ENCODE data around the gene KCNF1.

- PRO-cap, 5 experiments = peak in 1 of 5 experiments; most common minus-strand start chr2:10405497 (in 1)
- RAMPAGE, long total RNA, 2 experiments = no peak in any of the 2 experiments
- RRBS = no CpG with 5 or more reads among the region's 14 CpGs
Measured at GRCh38 chr2:10405387-10405837, 42.7 kb downstream of the ODC1 start.

- PRO-cap, 5 experiments = no peak in any of the 5 experiments
- RAMPAGE, long total RNA, 2 experiments = no peak in any of the 2 experiments
- RRBS = 96% methylated on average over 10 of the region's 29 CpGs
Measured at GRCh38 chr2:10426594-10427221, 21.4 kb downstream of the ODC1 start.

- PRO-cap, 5 experiments = no peak in any of the 5 experiments
- RAMPAGE, long total RNA, 2 experiments = no peak in any of the 2 experiments
- RRBS = no CpG with 5 or more reads among the region's 3 CpGs
Measured at GRCh38 chr2:10444036-10444385, 4.1 kb downstream of the ODC1 start.

GRCh38 chr2:10446310-10446594 lies 1.9 kb downstream of the ODC1 start:
- PRO-cap, 5 experiments = no peak in any of the 5 experiments
- RAMPAGE, long total RNA, 2 experiments = no peak in any of the 2 experiments
- RRBS = no CpG with 5 or more reads among the region's 9 CpGs

- PRO-cap, 5 experiments = no peak in any of the 5 experiments
- RAMPAGE, long total RNA, 2 experiments = no peak in any of the 2 experiments
- RRBS = no CpG with 5 or more reads among the region's 10 CpGs
Measured at GRCh38 chr2:10450475-10450964, 2.4 kb upstream of the ODC1 start.

- PRO-cap, 5 experiments = no peak in any of the 5 experiments
- RAMPAGE, long total RNA, 2 experiments = no peak in any of the 2 experiments
- RRBS = no CpG with 5 or more reads among the region's 4 CpGs
Measured at GRCh38 chr2:10602172-10602388, 87.7 kb downstream of the NOL10 start.

GRCh38 chr2:10642382-10643261 lies 47.2 kb downstream of the NOL10 start:
- PRO-cap, 5 experiments = no peak in any of the 5 experiments
- RAMPAGE, long total RNA, 2 experiments = no peak in any of the 2 experiments
- RRBS = no CpG with 5 or more reads among the region's 17 CpGs

GRCh38 chr2:10765299-10765791 lies 43.9 kb downstream of the ATP6V1C2 start:
- PRO-cap, 5 experiments = no peak in any of the 5 experiments
- RAMPAGE, long total RNA, 2 experiments = no peak in any of the 2 experiments
- RRBS = no CpG with 5 or more reads among the region's 6 CpGs

DNA sequence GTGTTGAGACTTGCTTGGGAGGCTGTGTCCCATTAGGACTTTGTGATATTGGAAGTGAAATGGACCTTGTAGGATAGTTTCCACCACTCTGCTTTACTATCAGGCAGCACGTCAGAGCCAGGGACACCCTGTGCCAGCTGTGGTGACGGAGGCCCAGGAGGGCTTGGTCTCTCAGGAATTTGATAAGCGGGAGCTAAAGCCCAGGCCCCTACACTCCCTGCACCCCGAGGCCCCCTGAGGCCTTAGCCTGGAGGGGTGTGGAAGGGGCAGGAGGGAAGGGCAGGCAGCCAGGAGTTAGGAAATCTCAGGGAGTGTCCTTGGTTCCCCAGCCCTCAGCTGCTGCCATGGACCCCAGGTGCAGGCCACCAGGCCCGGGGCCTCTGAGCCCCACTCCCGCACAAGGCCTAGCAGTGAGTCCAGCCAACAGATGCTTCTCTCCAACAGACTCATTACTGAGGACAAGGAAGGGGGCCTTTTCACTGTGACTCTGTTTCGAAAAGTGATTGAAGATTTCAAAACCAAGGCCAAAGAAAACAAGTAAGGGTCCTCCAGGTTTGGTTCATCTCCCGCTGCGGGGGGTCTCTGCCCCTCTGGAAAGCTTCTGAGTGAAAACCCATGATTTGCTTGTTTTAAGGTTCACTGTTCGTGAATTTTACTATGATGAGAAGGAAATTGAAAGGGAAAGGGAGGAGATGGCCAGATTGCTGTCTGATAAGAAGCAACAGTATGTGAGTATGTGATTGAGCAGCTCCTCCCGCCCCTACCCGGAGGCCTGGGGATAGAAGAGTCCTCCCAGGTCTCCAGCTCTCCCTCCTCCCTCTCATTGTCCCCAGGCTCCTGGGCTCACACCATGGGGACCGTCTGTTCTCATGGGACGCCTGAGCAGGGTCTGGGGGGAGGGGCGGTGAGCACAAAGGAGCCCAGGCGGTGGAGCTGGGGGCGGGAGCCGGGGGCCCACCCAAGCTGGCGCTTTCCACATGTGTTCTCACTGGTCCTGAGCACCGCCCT lies 37.9 kb downstream of the PDIA6 start:
- PRO-cap, 5 experiments = no peak in any of the 5 experiments
- RAMPAGE, long total RNA, 2 experiments = no peak in any of the 2 experiments
- RRBS = no CpG with 5 or more reads among the region's 20 CpGs

- PRO-cap, 5 experiments = no peak in any of the 5 experiments
- RAMPAGE, long total RNA, 2 experiments = no peak in any of the 2 experiments
- RRBS = no CpG with 5 or more reads among the region's 14 CpGs
Measured at GRCh38 chr2:10868799-10869387, 42.8 kb upstream of the KCNF1 start.

DNA sequence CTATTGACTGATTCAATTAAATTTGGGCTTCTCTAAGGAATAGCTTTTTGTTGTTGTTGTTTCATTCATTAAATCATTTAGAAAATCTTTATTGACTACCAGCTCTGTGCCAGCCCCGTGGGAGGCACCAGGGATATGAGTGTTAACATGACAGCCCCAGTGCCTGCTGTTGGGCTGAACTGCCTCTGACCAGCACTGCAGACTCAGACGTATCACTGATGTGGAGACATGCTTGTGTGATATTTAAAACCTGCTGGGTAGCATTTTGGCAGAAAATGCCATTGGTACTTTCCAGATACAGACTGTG lies 38.6 kb upstream of the KCNF1 start:
- PRO-cap, 5 experiments = no peak in any of the 5 experiments
- RAMPAGE, long total RNA, 2 experiments = no peak in any of the 2 experiments
- RRBS = no CpG with 5 or more reads among the region's 2 CpGs

DNA sequence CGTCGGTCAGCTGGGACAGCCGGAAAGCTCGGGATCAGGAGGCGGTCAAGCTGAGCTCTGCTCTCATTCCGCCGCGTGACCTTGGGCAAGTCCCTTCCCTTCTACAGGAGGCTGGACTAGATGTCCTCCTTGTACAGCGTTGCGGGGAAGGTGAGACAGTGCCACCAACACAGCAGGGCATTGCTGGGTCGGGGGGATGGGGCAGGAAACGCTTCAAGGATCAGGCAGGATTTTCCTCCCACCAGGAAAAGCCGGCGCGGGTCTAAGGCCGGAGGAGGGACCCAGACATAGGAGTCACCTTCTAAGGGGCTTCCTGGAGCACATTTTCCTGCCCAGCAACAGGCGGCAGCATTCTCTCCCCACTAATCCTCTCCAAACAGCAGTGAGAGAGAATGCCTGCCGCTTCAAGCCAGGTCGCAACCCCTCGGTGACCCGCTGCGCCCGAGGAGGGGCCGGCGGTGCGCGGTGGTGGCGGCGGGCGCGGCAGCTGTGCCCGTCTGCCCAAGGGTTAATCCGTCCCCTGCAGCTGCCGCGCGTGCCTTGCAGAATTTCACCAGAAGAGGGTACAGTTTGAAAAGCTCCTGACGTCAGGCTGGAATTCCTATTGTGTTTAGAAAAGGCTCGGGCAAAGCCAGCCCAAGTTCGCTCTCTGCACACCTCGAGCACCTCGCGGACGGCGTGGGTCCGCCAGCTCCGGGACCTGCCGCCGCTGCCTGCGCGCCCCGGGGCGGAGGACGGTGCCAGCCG lies at the start of gene KCNF1:
Gene KCNF1, plus strand, starts transcription at position 602 of the 747 bp plus-strand sequence.
- PRO-cap, 5 experiments = peak in 1 of 5 experiments; most common plus-strand start position 459 of the sequence (in 1)
- RAMPAGE, long total RNA, 2 experiments = no peak in any of the 2 experiments
- RRBS = 2% methylated on average over 4 of the region's 54 CpGs

DNA sequence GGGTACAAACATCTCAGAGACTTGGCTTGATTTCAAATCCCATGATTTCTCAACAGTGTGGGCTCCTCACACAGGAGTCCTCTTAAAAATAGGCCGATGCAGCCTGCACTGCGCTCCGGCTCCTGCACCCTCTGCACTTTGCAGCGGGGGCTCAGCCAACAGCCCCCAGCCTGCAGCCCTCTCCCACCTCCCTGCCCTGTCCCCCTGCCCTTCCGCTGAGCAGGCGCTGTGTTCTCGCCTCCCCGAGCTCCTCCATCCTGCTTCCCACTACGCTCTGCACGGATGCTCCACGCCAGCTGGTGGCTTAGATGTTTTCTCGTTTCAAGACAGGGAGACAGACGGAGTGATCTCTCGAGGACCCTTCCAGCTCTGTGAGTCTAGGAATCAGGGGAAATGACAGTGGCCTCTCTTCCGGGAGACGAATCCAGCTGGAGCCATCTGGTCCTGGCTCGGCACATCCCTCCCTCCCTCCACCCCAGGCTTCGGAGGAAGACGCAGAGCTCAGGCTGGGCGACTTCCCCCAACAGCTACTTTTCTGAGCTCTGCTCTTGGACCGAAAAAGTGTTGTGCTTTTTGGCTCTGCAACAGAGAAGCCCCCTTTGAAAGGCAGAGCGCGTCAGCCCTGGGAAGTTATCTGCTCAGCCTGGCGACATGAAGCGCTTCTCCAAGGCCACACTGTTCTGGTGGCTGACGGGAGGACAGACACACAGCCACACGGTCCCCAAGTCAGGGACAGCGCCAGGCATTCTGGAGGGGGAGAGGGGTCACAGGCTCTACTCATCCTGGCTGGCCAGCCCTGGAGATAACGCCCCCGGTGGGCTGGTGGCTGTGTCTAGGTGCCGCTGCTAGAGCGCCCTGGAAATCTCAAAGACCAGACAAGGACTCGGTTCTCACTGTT lies 71.6 kb downstream of the KCNF1 start:
- PRO-cap, 5 experiments = peak in 1 of 5 experiments; most common plus-strand start position 497 of the sequence (in 1)
- RAMPAGE, long total RNA, 2 experiments = no peak in any of the 2 experiments
- RRBS = 83% methylated on average over 2 of the region's 33 CpGs

DNA sequence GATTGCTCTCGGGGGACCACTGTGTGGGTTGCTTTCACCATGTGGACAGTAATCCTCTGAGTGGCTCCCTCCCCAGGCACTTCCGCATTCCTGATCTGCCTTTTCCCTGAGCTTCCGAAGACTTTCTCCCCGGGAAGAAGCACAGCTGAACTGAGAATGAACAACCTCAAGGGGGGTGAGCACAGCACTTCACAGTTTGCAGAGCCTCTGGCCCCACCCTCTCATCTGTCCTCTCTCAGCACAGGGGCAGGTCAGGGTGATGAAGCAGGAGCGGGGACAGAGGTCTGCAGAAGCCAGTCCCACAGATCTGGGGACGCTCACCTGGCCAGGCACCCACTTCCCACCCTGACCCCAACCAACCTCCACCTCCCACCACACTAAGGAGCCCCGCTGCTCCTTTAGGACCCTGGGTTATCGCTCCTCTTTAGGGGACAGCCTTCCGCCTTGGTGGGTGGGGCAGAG lies 11.3 kb upstream of the C2orf50 start:
- PRO-cap, 5 experiments = no peak in any of the 5 experiments
- RAMPAGE, long total RNA, 2 experiments = no peak in any of the 2 experiments
- RRBS = no CpG with 5 or more reads among the region's 9 CpGs

GRCh38 chr2:11154041-11155126 lies 883 bp upstream of the SLC66A3 start:
- PRO-cap, 5 experiments = peak in 5 of 5 experiments; most common minus-strand start chr2:11155050 (in 4)
- RAMPAGE, long total RNA, 2 experiments = no peak in any of the 2 experiments
- RRBS = 17% methylated on average over 14 of the region's 51 CpGs

DNA sequence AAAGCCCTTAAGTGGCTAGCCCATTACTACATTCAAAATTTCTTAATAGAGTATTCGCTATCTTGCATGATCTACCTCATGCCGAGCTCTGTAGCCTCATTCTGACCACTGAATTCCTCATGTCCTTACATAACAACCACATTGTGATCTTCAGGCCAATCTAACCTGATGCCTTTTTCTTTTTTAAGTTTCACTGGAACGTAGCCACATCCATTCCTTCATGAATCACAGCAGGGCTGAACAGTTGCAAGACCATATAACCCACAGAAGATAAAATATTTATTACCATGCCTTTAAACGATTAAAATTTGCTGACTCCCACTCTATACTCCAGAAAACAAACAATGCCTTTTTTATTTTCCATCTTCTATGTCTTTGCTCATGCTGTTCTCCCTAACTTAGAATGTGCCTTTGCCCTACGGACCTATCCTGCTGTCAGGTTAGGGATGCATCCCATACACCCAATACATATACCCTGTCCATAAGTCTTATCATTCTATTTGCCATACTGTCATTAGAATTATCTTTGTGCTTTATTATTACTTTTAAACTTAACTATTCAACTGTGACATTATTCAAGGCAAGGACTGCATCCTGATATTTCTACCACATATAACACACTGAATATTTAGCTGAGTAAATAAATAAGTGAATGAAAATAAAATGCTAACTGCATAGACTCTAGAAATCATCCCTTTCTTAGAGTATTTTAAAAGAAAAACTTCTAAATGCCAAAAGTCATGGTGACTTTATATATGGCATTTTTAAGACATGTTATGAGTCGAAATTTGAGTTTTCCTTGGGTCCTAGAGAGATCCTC lies 58.2 kb downstream of the SLC66A3 start:
- PRO-cap, 5 experiments = no peak in any of the 5 experiments
- RAMPAGE, long total RNA, 2 experiments = no peak in any of the 2 experiments
- RRBS = no CpG with 5 or more reads among the region's 6 CpGs

DNA sequence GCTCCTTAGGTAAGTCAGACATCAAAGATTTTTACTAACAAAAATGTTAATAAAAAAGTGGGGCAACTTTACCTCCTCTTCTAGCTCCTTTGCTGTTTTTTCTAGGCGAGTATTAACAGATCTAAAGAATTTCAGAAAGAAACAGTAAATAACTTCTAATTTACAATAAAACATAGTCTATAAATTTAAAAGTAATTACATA lies 60.7 kb downstream of the SLC66A3 start:
- PRO-cap, 5 experiments = no peak in any of the 5 experiments
- RAMPAGE, long total RNA, 2 experiments = no peak in any of the 2 experiments
- RRBS = no CpG with 5 or more reads among the region's 1 CpG

- PRO-cap, 5 experiments = no peak in any of the 5 experiments
- RAMPAGE, long total RNA, 2 experiments = no peak in any of the 2 experiments
- RRBS = no CpG with 5 or more reads among the region's 2 CpGs
Measured at GRCh38 chr2:11227207-11227617, 71.9 kb downstream of the SLC66A3 start.

- PRO-cap, 5 experiments = no peak in any of the 5 experiments
- RAMPAGE, long total RNA, 2 experiments = no peak in any of the 2 experiments
- RRBS = no CpG with 5 or more reads among the region's 3 CpGs
Measured at GRCh38 chr2:11375863-11376230, 31.4 kb upstream of the ROCK2 start.

DNA sequence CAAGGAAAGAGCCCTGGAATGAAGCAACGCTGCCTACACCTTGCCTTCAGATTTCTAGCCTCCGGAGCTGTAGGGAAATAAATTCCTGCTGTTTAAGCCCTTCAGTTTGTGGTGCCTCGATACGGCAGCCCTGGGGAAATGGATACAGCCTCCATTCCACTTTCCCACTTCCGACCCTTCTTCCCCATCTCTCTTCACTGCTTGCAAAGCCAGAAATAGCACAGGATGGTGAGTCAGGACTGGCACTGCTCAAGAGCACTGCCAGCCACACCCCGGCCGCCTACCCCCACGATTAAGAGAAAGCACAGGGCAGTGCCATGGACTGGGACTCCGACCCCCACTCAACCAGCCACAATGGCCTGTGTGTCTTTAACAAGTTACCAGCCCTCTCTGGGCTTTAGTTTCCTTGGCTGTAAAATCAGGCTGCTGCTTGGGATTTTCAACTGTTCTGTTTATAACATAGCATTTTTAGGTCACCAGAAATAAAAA lies 41.8 kb upstream of the ROCK2 start:
- PRO-cap, 5 experiments = no peak in any of the 5 experiments
- RAMPAGE, long total RNA, 2 experiments = no peak in any of the 2 experiments
- RRBS = no CpG with 5 or more reads among the region's 9 CpGs